Omental fat pad (tissue), 4 donors: ENCODE measurements around a stretch of chr1.

GRCh38 chr1:8197562-8198210 is 120.2 kb upstream of the SLC45A1 start:
- PRO-cap: no peak
- RAMPAGE, long total RNA, 4 experiments: no peak in any of the 4 experiments

DNA sequence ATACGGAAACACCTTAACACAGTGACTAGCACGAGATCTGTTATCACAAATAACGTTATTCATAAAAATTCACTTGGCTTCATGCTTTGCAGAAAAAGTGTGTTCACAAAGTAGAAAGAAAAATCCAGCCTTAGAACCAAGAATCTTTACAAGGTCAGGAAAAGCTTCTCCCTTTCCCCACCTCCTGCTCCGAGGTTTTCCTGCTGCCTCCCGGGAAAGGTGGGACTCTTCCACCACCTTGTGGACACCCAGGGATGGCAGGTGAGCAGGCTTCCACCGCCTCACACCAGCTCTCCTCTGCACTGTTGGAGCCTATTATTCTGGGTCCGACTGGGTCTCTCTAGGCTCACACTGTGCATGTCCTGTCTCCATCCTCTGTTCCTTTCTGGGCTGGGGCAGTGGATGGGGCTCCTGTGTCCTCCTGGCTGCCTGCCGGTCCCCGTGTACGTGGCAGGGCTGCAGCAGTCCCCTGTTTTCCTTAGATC is 3.6 kb upstream of the SLC45A1 start:
- PRO-cap: no peak
- RAMPAGE, long total RNA, 4 experiments: no peak in any of the 4 experiments

- PRO-cap: no peak
- RAMPAGE, long total RNA, 4 experiments: no peak in any of the 4 experiments
Measured at GRCh38 chr1:8318620-8318941, 667 bp downstream of the SLC45A1 start.

GRCh38 chr1:8349943-8350321 is 32.0 kb downstream of the SLC45A1 start:
- PRO-cap: no peak
- RAMPAGE, long total RNA, 4 experiments: no peak in any of the 4 experiments

DNA sequence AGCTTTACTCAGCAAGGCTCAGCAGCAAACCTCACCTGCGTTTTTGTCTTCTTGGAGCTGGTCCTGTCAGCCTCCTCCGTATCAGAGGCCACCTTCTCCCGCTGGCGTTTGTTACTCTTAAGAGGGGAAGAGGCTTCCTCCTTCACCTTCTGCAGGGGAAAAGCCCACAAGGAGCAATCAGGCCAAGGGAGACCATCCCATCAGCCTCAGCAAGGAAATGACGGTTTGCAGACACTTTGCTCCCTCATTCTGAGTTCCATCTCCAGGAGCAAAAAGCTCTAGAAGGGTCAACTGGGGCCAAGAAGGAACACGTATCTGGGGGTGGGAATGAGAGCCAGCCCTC is 43.8 kb downstream of the SLC45A1 start:
- PRO-cap: no peak
- RAMPAGE, long total RNA, 4 experiments: no peak in any of the 4 experiments

DNA sequence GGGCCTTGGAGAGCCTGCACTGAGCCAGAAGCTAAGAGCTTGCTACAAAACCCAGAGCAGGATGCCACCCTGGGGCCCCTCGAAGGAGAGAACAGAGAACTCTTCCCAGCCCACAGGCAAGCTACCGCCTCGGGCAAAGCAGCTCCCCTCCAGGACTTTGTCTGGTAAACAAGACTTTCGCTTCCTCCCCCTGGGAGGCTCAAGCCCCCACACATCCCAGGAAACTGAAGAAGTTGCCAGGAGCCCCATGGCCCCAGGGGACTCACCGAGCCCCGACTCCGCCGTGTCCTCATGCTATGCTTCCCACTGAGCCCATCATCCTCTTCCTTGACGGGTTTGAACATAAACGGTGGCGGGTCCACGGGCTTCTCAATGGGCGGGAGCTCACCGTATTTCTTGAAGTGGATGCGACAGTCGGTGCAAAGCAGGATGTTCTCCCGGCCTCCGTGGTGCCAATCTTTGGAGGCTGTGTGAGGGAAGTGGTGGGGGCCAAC is 45.9 kb downstream of the SLC45A1 start:
- PRO-cap: no peak
- RAMPAGE, long total RNA, 4 experiments: no peak in any of the 4 experiments

DNA sequence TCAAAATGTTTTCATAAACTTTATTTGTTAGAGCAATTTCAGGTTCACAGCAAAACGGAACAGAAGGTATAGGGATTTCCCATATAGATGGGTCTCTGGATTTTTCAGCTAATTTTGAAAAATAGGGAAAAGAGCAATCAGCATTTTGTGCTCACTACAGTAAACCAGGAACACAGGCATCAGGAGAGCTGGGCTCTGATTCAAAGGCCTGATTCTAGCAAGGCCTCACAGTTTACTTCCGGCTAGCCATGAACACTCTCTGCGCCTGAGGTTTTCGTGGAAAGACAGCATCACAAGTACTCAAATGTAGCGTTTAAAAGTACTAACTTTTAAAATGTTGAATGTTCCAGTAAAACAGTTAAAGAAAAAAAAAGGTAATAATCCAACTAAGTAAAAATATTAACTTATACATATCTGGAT is 120.5 kb downstream of the SLC45A1 start:
- PRO-cap: no peak
- RAMPAGE, long total RNA, 4 experiments: no peak in any of the 4 experiments

DNA sequence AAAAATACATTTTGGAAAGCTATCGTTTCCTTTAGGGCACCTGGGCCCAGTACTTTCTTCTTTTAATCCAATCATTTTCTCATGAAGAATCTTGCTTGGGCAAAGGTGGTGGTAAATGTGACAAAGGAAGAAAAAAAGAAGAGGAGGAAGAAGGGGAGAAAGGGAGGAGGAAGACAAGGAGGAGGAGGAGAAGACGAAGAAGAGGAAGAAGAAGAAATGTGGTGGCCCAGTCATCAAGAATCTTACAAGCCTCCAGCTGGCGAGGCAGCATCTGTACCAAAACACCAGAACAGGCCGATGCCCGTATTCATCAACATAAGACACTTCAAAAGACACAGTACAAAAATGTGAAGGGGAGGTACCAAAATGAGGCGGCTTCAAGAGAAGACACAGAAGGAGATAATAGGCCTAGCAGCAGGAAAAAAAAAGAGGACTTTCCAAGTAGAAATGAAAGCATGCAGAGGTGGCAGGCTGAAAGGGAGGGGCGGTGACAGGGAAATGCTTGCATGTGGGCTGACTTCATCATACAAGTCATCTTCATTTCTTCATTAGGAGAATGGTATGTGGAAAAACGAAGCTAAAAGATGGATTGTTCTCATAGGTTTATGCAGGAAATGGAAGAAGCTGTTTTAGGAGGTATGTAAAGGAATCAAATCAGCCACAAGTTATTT is 192.1 kb downstream of the SLC45A1 start:
- PRO-cap: no peak
- RAMPAGE, long total RNA, 4 experiments: no peak in any of the 4 experiments

- PRO-cap: no peak
- RAMPAGE, long total RNA, 4 experiments: no peak in any of the 4 experiments
Measured at GRCh38 chr1:8626360-8626959, 191.0 kb downstream of the RERE start.

- PRO-cap: no peak
- RAMPAGE, long total RNA, 4 experiments: no peak in any of the 4 experiments
Measured at GRCh38 chr1:8668010-8668659, 149.3 kb downstream of the RERE start.

- PRO-cap: no peak
- RAMPAGE, long total RNA, 4 experiments: no peak in any of the 4 experiments
Measured at GRCh38 chr1:8783686-8784610, 33.5 kb downstream of the RERE start.

DNA sequence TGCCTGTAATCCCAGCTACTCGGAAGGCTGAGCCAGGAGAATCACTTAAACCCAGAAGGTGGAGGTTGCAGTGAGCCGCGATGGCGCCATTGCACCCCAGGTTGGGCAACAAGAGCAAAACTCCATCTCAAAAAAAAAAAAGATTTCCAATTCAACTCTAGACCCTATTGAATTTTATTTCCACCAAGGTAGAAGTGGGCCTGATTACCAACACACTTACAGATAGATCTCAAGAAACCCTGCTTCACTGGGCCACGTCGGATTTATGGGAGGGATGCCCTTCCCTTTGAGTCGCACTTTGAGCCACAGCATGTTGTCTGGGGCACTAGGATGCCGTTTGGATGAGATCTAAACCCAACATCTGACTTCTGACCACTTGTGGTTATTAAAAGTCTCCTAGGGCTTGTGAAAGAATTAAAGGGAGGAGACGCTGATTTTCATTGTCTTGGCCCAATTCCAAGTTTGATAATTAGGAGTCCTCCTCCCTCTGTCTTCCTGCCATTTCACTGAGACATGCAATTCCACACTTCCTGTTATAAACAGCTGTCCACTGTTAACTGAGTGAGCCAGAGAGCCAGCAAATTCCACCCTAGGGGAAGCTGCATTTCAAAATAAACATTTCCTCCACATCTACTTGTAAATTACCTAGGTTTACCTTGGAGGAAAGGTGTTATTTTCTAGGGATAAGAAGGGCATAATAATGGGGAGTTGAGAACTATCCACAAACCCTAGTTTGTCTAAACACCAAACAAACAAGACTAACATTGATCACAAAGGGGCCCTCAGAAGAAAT is 5.2 kb upstream of the RERE start:
- PRO-cap: no peak
- RAMPAGE, long total RNA, 4 experiments: no peak in any of the 4 experiments

- PRO-cap: no peak
- RAMPAGE, long total RNA, 4 experiments: no peak in any of the 4 experiments
Measured at GRCh38 chr1:8829353-8829848, 12.0 kb upstream of the RERE start.

GRCh38 chr1:8856035-8856274 is 22.5 kb downstream of the ENO1 start:
- PRO-cap: no peak
- RAMPAGE, long total RNA, 4 experiments: no peak in any of the 4 experiments

- PRO-cap: no peak
- RAMPAGE, long total RNA, 4 experiments: no peak in any of the 4 experiments
Measured at GRCh38 chr1:8863828-8864342, 14.6 kb downstream of the ENO1 start.

DNA sequence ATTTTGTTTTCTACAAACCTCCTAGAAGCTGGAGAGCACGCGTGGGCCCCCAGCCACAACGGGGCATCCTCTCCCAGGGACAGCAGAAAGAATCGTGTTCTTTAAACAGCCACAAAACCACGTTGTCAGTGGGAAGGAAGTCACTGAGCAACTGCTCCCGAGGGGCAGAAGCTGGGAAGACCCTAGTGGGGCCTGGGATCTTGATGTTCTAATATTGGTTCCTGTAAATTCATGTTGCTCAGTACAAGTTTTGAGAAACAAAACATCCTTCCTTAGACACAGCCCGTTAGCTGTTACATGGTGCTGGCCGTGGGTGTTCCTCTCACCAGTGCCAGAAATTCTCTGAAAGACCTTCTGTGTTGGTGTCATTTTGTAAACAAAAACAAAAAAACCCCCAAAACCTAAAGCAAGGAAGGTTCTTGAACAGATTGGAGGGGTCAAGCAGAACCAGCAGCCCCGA is 38.4 kb downstream of the SLC2A7 start:
- PRO-cap: no peak
- RAMPAGE, long total RNA, 4 experiments: no peak in any of the 4 experiments

DNA sequence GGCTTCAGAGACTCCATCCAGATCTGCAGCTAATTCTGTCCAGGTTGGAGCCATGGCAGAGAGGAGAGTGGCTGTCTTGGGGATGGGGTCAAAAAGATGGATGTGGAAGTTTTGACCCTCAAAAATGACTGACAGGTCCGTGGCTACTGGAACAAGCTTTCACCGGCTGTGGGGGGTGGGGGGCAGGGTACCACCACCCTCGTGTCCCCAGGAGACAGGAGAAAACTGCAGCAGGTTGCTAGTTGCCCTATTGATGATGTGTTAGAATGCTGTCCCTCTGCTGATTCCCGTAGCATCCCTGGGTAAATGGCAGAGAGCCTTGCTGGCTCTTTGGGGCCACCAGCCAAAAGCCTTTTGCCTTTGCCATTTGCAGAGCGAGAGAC is 30.1 kb upstream of the GPR157 start:
- PRO-cap: no peak
- RAMPAGE, long total RNA, 4 experiments: no peak in any of the 4 experiments

DNA sequence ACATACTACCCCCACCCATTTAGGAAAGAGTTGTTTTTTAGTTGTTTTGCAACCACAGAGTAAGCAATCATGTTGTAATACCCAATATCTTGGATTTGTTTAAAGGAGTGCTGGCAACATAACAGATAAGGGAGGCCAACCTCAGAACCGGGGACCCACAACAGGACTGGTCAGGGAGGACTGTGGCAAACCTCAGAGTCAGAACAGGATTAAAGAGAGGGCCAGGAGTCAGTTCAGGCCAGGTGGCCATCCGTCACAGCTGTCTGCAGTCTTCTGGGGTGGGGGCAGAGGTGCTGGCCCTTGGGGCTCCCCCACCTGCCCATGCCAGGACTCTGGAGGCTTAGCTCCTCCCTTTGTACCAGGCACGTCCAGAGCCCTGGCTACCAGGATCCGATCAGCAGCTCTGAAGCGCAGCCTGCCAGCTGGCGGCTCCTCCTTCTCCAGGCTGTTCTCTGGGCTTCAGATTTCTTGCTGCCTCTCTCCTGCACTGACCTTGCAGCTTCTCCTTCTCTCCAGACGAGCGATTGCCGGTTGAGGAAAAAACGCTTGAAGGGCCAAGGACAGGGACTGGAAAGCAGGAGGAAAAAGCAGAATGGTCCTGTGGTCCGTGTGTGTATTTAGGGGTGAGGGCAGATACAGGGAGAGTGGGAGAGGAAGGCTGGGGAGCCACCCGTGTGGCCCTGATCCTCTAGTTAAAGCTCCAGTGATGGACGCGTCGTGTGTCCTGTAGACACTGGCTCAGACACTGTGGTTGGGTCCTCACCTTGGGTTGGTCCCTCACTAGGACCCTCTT is 8.0 kb downstream of the H6PD start:
- PRO-cap: no peak
- RAMPAGE, long total RNA, 4 experiments: no peak in any of the 4 experiments

GRCh38 chr1:9244200-9244677 is 9.7 kb downstream of the H6PD start:
- PRO-cap: no peak
- RAMPAGE, long total RNA, 4 experiments: no peak in any of the 4 experiments

DNA sequence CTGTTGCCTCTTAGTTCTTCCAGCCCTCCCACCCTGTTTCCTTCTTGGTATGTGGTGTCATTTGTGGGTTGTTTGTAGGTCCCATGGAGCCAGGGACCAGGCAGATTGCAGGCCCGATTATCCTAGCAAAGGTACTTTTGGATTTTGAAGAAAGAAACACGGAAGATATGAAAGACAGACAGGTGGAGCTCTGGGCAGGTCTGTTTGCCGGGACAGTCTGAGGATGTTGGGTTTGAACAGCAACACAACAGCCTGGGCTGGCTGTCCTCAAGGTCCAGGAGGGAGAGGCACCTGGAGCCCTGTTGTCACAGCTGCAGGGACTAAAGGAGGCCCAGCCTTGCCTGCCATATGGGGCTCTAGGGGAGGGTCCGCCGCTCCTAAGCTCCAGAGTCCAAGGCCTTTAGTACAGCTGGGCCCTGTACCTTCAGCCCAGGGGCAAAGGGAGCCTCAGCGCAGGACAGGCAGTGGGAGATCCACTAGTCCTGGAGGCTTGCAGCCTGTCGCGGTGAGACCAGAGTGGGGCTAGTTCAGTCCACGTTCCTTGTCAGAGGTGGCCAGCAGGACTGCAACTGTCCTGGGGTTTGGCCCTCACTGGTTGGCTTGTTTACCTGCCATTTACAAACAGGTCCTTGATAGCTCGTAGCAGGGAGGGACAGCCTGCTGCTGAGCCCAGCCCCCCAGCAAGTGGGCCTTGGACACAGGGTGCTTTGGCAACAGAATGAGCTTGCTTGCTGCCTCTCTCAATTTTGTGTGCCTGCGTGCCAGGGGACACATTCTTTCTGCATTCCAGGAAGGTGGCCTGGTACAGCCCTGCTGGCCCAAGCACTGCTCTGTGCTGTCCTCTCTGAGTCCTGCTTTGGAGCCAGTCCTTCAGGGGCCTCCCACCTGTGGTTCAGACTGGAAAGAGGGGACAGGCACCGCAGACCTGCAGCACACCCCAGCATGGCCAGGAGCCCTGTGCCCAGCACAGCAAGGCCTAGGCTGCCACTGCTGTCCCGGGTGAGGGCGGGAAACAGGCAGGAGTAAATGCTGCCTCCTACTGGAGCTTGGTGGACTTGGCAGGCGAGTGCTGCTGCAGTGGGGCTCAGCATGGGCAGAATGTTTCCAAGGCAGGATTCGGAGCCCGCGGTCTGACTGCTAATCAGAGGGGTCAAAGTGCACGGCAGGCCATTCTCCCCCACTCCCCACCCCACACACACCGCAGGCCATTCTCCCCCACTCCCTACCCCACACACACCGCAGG is 15.0 kb downstream of the H6PD start:
- PRO-cap: no peak
- RAMPAGE, long total RNA, 4 experiments: no peak in any of the 4 experiments